Prostate gland (tissue), 2 donors: ENCODE measurements around a stretch of chr2.

DNA sequence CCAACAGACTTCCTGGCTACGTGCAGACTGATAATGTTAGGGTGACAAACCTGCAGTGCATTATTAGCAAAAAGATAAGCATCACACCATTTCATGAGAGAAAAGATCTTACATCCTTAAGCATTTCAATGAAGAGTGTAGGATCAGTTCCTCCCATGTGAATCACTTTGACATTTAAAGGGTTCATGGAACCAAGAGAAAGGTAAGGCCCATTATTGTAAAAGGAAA lies 246.0 kb downstream of the IKZF2 start:
- PRO-cap, result no peak
- RAMPAGE, long total RNA, 2 experiments, result no peak in any of the 2 experiments

- PRO-cap, result no peak
- RAMPAGE, long total RNA, 2 experiments, result no peak in any of the 2 experiments
Measured at GRCh38 chr2:213066201-213066700, 85.2 kb downstream of the IKZF2 start.

GRCh38 chr2:213132605-213133235 lies 18.7 kb downstream of the IKZF2 start:
- PRO-cap, result no peak
- RAMPAGE, long total RNA, 2 experiments, result no peak in any of the 2 experiments

- PRO-cap, result no peak
- RAMPAGE, long total RNA, 2 experiments, result no peak in any of the 2 experiments
Measured at GRCh38 chr2:213550278-213550750, 266.1 kb downstream of the SPAG16 start.

DNA sequence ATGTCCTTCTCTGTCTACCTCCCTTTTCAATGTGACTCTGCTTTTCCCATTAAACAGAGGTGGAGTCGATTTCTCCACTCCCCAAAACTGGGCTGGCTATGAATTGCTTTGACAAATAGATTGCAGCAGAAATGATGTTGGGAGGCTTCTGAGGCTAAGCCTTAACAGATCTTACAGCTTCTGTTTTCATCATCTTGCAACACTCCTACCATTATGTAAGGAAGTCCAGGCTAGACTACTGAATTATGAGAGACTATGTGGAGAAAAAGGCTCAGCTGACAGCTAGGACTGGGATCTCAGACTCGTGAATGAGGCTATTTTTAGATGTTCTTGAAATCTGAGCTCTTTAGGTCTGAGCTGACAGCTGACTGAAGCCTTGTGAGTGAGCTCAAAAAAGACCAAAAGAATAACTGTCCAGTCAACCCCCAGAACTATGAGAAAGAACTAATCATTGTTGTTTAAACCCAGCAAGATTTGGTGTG lies 70.3 kb downstream of the VWC2L start:
- PRO-cap, result no peak
- RAMPAGE, long total RNA, 2 experiments, result no peak in any of the 2 experiments

- PRO-cap, result no peak
- RAMPAGE, long total RNA, 2 experiments, result no peak in any of the 2 experiments
Measured at GRCh38 chr2:215136636-215137480, 1.6 kb downstream of the ABCA12 start.

DNA sequence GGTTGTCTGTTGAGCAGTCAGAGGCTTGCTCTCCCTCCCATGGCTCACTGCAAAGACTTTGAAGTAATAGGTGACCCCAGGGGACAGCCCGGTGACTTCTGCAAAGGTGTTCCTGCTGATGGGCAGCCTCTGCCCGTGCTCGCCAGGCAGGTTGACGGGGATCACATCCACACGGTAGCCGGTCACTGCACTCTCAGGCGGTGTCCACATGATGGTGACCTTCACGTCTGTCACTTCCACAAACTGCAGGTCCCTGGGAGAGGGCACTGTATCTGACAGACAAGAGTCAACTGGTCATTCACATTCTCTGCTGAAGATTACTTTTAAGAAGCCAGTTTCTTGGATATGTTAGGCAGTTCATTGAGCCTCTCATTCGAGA lies 29.6 kb downstream of the FN1 start:
- PRO-cap, result no peak
- RAMPAGE, long total RNA, 2 experiments, result no peak in any of the 2 experiments

GRCh38 chr2:215418438-215419166 lies 17.3 kb downstream of the FN1 start:
- PRO-cap, result no peak
- RAMPAGE, long total RNA, 2 experiments, result no peak in any of the 2 experiments

GRCh38 chr2:215713322-215713917 lies 277.6 kb upstream of the FN1 start:
- PRO-cap, result no peak
- RAMPAGE, long total RNA, 2 experiments, result no peak in any of the 2 experiments

DNA sequence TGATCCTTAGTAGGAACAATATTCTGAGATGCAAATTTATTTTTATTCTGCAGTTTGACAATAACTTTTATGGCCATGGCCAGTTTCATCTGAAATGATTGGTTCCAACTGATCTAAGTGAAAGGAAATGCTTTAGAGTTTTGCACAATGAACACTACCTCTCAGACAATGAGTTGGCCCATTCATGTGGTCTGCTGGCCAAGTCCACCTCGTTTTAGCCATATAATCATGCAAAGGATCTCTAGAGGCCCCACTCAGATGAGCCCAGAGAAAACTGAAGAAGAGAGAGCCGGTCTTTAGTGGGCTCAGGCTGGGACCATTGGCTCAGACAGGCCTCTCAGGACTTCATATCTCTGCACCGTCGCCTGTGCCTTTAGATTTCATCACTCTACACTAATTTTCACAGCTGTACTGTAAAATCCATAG lies 254.7 kb downstream of the MREG start:
- PRO-cap, result no peak
- RAMPAGE, long total RNA, 2 experiments, result no peak in any of the 2 experiments

- PRO-cap, result no peak
- RAMPAGE, long total RNA, 2 experiments, result no peak in any of the 2 experiments
Measured at GRCh38 chr2:215828491-215828736, 184.9 kb downstream of the MREG start.

- PRO-cap, result no peak
- RAMPAGE, long total RNA, 2 experiments, result no peak in any of the 2 experiments
Measured at GRCh38 chr2:215831293-215831875, 182.0 kb downstream of the MREG start.

GRCh38 chr2:216134714-216135469 lies 25.7 kb downstream of the XRCC5 start:
- PRO-cap, result no peak
- RAMPAGE, long total RNA, 2 experiments, result no peak in any of the 2 experiments

DNA sequence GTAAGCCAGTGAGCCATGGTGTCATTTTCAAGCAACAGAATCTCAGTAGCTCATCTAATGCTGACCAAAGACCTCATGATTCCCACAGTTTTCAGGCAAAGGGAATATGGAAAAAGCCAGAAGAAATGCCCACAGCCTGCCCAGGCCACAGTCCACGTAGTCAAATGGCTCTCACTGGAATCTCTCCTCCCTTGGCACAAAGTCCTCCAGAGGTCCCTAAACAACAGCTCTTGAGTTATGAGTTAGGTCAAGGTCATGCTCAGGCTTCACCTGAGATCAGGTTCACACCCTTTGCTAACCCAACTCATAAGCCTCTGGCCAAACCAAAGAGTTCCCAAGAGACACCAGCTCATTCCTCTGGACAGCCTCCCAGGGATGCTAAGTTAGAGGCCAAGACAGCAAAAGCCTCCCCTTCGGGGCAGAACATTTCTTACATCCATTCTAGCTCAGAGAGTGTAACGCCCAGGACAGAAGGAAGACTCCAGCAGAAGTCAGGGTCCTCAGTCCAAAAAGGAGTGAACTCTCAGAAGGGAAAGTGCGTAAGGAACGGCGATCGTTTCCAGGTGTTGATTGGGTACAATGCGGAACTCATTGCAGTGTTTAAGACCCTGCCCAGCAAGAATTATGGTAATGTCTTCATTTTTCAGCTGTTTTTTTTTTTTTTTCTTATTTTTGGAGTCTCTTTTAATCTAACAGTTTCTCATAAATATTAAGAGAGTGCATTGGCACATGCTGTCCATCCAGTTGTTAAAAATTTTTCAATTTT lies 2.8 kb downstream of the SMARCAL1 start:
- PRO-cap, result no peak
- RAMPAGE, long total RNA, 2 experiments, result no peak in any of the 2 experiments

GRCh38 chr2:216571966-216572299 lies 61.3 kb upstream of the IGFBP2 start:
- PRO-cap, result no peak
- RAMPAGE, long total RNA, 2 experiments, result no peak in any of the 2 experiments

GRCh38 chr2:216616208-216616588 lies 17.0 kb upstream of the IGFBP2 start:
- PRO-cap, result no peak
- RAMPAGE, long total RNA, 2 experiments, result no peak in any of the 2 experiments

GRCh38 chr2:216671021-216671502 lies 24.3 kb downstream of the IGFBP5 start:
- PRO-cap, result no peak
- RAMPAGE, long total RNA, 2 experiments, result no peak in any of the 2 experiments

GRCh38 chr2:216698795-216699378 lies 3.5 kb upstream of the IGFBP5 start:
- PRO-cap, result no peak
- RAMPAGE, long total RNA, 2 experiments, result no peak in any of the 2 experiments

GRCh38 chr2:216711367-216711659 lies 16.0 kb upstream of the IGFBP5 start:
- PRO-cap, result no peak
- RAMPAGE, long total RNA, 2 experiments, result no peak in any of the 2 experiments

DNA sequence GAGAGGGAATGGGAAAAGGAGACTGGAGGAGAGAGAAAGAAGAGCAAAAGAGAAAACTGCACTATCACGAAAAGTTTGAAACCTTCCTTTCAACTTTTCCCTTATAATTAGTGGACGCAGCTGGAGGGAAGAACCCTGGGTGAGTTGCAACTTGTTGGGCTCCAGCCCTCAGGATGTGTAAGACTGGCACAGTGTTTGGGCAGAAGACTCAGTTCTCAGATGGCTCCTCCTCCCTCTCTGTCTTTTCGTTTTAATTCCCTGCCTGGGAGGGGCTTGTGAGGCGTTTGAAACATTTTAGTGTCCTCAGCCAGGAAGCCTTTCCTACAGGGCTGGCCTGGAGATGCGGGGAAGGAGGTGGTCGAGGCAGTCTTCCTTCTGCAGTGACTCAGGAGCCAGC lies 22.0 kb upstream of the IGFBP5 start:
- PRO-cap, result unidirectional peak, minus-strand start at position 175 of the sequence
- RAMPAGE, long total RNA, 2 experiments, result no peak in any of the 2 experiments